Caco-2 (cell line): ENCODE measurements around a stretch of chr11.

DNA sequence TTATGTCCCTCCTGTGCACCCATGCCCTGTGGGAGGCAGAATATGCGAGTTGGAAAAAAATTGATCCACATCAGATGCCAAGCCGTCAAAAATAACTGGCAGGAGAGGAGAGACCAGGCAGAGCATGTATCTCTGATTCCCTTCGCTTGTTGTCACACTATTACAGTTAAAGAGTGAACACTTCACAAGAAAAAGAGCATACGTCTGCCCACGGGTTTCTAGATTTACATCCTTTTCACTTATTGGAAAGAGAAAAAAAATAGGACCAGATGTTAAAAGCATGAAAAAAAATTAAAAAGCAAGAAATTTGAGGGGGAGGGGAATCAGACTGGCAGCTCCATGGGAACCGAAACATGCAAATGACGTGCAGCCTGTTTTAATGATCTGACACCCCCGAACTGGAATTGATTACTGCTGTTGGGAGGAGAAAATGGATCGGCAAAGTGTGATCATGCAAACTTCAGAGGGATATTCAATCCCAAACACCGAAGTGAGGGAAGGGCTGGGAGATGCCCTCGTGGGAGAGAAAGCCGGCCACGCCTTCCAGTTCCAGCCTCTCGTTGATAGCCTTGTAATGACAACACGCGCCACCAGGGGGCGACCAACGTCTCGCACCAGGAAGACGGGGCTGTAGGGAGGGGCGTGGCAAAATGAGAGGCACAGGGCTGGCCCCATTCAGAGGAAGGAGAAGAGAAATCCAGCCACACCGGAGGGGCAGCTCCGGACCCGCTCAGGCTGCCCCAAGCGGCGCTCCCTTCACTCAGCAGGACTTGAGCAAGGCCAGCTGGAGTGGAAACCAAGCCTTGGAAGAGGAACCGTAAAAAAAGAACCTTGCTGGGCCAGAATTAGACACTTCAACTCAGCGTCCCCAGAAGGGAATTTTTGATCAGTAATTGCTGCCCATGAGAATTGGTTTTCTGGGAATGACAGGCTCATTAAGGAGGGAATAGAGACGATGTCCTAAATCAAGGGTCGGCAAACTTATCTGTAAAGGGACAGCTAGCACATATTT, 53.8 kb upstream of the SYT13 start:
- PRO-cap: no peak
- RRBS: no CpG with 5 or more reads among the region's 30 CpGs

DNA sequence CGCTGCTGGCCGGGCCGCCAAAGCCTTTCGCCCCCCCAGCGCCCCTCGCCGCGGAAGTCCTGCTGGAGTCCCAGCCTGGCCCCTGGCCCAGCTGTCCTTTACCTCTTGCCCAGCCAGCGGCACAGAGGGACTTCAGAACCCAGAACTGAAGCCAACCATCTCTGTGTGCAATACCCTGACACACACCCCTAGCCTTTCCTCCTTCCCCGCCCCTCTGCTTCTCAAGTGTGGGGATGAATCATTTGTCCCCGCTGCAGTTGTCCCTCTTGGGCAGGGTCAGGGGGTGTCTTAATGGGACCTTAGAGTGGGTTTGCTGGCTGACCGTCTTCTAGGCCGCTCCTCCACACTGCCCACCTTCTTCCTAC, 453 bp upstream of the CHST1 start:
- PRO-cap: no peak
- RRBS: 20% methylated on average over 2 of the region's 13 CpGs

- PRO-cap: no peak
- RRBS: no CpG with 5 or more reads among the region's 5 CpGs
These were observed 11.0 kb upstream of the SLC35C1 start for GRCh38 chr11:45793858-45794480.

DNA sequence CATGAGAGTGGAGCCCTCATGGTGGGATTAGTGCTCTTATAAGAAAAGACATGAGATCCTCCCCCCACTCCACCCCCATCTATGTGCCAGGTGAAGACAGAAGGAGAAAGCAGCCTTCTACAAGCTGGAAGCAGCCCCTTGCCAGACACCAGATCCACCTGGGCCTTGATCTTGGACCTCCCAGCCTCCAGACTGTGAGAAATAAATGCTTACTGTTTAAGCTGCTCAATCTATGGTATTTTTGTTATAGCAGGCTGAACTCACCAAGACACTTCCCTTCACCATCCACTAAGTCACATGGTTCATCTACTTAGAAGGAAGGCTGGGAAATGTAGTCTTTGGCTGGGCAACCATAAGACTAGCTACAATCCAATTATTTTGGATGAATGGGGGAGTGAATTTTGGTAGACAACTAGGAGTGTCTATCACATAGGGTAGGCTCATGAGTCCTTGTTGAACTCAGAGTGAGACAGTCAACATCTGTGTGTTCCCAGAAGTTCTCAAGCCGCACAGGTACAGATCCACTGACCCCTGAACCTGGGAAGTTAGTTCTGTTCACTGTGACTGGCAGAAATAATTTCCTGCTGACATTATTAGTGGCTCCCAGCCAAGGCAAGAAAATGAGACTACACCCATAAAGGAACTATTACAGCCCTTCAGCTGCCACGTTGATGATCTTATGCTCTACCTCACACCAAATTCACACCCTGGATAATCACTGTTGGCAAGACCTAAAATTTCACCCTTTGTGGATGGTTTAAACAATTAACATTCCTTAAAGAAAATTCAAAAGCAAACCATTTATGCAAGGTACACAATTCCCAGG, 3.2 kb upstream of the SLC35C1 start:
- PRO-cap: no peak
- RRBS: no CpG with 5 or more reads among the region's 2 CpGs

GRCh38 chr11:45853542-45854497, 6.5 kb downstream of the CRY2 start:
- PRO-cap: no peak
- RRBS: no CpG with 5 or more reads among the region's 9 CpGs

GRCh38 chr11:45917051-45917669, 517 bp downstream of the PEX16 start:
- PRO-cap: no peak
- RRBS: 5% methylated on average over 7 of the region's 19 CpGs

- PRO-cap: no peak
- RRBS: no CpG with 5 or more reads among the region's 5 CpGs
These were observed 2.4 kb upstream of the PEX16 start for GRCh38 chr11:45919971-45920502.

GRCh38 chr11:45921463-45921935, 957 bp upstream of the LARGE2 start:
- PRO-cap: unidirectional peak, plus-strand start at chr11:45921643
- RRBS: 56% methylated on average over 7 of the region's 15 CpGs

DNA sequence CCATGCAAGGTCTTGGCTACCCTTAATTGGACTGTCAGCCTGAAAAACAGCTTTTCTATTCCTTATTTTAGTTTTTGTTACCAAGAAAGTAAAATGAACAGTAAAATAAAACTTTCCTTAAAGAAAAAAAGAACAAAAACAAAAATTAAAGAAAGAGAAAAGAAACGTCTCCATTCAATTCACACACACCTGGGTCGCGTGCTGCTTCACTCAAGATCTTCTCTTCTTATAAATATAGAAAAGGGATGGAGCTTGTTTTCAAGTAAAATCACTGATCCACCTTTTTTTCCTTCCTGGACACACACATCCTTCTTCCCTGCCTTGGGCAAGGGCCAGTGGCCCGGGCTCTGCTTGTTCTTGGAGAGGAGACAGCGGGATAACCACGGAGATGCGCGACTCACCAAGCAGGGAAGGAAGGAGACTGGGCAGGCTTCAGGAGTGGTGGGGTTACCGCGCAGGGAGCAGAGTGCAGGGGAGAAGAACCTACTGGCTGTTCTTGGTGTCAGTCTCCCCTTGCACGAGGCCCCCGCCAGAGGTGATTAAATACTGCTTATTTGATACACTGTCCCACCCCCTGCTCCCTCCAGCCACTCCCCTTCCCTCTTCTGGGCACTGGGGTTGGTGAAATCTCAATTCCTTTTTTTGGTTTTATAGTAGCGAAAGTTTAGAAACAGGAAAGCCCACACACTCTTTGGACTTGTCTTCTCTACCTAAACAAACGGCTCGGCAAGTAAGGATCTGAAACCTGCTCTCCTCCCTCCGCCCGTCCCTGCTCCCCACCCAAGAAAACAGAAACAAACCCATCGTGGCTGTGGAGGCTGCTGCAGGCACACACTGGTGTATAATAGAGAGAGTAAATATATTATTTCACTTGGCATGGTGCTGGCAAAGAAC, 10.6 kb downstream of the LARGE2 start:
- PRO-cap: no peak
- RRBS: no CpG with 5 or more reads among the region's 18 CpGs

- PRO-cap: no peak
- RRBS: no CpG with 5 or more reads among the region's 7 CpGs
These were observed 71.2 kb downstream of the LARGE2 start for GRCh38 chr11:45993537-45994175.

GRCh38 chr11:46001006-46001744, 78.7 kb downstream of the LARGE2 start:
- PRO-cap: no peak
- RRBS: no CpG with 5 or more reads among the region's 2 CpGs

GRCh38 chr11:46216088-46216553, 61.3 kb upstream of the CREB3L1 start:
- PRO-cap: no peak
- RRBS: no CpG with 5 or more reads among the region's 9 CpGs

DNA sequence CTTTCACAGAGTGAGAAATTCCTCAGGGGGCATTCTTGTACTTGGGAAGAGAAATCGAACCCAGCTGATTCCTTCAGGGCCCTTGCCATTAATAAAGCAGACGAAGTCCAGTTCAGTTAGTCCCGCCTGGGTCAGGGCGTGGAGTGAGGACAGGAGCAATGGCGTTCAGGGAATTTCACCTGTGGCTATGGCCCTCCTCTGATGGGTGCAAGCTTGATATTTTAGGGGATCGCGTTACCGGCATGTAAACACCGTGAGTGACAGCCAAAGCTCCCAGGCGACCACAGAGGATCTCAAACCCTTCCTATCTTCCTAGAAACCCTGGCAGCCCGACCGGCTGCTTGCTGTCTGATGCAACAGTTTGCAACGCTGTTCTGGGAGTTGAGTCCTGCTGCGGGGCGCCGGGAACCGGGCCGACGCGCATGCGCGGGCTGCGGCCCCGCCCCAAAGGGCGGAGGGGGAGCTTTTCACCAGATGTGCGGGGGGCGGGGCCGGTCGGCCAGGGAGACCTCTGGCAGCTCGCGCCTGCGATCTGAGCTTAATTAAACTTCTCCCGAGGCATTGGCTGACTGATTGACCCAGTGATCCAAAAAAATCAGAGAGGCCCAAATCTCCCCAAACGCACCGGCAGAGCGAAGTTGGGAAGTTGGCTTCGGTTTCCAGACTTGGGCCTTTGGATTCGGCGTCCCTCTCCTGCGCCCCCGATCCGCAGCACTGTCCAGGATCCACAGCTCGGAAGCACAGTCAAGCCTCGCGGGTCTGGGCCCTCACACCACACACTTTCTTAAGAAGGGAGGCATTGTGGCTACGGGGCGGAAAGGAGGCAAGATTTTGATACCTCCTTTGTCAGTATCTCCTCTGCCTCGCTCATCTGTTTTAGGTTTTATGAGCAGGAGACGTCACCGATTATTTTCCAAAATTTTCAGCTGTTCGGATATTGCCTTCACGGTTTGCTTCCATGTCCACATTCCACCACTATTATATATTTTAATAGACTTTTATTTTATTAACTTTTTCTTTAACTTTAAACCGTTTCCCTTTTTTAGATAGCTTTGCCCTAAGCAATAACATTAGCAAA, 34.1 kb upstream of the CREB3L1 start:
- PRO-cap: bidirectional peak, plus-strand start at position 119 of the sequence, minus-strand start at position 93 of the sequence; bidirectional peak, plus-strand start at position 473 of the sequence, minus-strand start at position 306 of the sequence; bidirectional peak, plus-strand start at position 711 of the sequence, minus-strand start at position 742 of the sequence
- RRBS: 3% methylated on average over 19 of the region's 53 CpGs

- PRO-cap: no peak
- RRBS: no CpG with 5 or more reads among the region's 6 CpGs
These were observed 11.5 kb upstream of the CREB3L1 start for GRCh38 chr11:46265917-46266325.

- PRO-cap: no peak
- RRBS: no CpG with 5 or more reads among the region's 15 CpGs
These were observed 4.6 kb upstream of the CREB3L1 start for GRCh38 chr11:46272527-46273612.

DNA sequence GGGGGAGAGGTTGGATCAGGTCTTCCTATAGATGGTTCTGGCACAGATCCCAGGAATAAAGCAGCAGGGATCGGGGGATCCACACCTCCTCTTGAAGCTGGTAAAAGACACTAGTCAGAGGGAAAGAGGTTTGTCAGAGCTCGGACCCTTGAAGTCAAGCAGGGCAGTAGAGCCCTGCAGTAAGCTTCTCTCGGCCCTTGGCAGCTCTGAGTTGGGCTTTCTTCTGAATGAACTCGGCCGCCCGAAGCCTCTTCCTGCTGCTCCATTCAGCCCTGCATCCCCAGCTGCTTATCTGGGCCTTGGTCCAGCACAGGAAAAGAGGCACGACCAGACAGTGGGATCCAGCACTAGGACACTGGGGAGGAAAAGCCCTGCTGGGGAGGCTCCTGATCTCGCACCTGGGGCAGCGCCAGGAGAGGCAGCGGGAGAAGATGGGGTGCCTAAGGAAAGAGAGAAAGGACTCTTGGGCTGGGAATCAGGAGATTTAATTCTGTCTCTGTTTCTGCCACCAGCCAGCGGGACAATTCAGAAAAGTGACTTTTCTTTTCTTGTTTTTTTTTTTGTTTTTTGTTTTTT, 2.2 kb downstream of the CREB3L1 start:
- PRO-cap: no peak
- RRBS: no CpG with 5 or more reads among the region's 11 CpGs

- PRO-cap: no peak
- RRBS: no CpG with 5 or more reads among the region's 11 CpGs
These were observed 8.1 kb downstream of the CREB3L1 start for GRCh38 chr11:46285552-46285984.

DNA sequence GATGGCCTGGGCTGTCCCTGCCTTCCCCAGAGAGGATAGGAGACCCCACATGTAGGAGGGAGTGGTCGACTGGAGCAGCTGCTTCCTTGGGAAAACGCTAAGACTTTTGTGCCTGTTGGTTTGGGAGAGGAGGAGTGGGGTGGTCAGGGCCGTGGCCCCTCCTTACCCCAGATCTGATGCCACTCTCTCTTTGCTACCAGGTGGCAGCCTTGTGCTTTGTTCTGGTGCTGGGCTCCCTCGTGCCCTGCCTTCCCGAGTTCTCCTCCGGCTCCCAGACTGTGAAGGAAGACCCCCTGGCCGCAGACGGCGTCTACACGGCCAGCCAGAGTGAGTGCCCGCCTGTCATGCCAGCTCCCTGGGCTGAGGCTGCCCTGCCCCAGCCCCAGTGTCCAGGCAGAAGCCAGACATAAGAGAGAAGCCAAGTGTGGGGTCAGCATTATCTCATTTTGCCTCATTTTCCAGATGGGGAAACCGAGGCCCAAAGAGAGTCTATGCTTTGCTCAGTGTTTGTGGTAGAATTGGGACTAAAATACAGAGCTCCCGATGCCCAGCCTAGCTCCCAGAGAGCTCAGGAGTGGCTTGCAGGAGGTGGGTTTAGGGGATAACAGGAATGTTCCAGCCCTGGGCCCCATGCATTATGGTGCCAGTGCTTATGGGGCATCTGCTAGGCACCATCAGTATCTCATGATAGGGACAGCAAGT, 30.0 kb upstream of the DGKZ start:
- PRO-cap: unidirectional peak, minus-strand start at position 269 of the sequence
- RRBS: no CpG with 5 or more reads among the region's 13 CpGs

DNA sequence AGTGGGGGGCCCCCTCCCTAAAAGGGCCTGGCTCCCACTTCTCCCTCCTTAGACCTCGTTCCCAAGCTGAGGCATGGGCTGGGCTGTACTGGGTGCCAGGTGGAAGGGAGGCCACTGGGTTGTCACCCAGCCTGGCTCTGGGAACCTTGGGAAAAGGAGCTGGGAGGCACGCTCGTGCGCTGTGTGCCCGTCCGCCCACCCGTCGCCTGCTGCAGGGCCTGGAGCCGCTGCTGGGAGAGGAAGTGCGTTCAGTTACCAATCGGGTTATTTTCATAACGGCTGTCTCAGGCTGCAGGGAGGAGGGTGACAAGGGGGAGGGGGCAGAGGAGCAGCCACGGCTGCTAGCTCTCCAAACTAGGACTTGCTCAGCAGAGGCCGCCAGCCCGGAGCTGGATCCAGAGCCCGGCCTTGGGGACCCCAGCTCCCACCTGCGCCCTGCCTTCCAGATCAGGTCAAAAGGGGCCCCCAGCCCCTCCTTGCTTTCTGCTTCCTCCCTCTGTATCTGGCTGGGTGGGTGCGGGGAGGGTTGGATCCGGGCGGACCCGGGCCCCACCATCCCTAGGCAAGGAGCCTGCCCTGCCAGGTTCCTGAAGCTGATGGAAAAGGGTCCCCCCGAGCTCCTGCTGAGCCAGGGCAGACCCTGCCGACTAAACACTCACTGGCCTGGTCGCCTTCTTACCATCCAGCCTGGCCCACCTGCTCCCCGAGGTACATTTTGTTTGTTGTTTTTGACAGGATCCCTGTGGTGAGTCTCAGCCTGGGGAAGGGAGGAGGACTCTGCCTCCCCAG, 14.2 kb downstream of the DGKZ start:
- PRO-cap: no peak
- RRBS: no CpG with 5 or more reads among the region's 25 CpGs

DNA sequence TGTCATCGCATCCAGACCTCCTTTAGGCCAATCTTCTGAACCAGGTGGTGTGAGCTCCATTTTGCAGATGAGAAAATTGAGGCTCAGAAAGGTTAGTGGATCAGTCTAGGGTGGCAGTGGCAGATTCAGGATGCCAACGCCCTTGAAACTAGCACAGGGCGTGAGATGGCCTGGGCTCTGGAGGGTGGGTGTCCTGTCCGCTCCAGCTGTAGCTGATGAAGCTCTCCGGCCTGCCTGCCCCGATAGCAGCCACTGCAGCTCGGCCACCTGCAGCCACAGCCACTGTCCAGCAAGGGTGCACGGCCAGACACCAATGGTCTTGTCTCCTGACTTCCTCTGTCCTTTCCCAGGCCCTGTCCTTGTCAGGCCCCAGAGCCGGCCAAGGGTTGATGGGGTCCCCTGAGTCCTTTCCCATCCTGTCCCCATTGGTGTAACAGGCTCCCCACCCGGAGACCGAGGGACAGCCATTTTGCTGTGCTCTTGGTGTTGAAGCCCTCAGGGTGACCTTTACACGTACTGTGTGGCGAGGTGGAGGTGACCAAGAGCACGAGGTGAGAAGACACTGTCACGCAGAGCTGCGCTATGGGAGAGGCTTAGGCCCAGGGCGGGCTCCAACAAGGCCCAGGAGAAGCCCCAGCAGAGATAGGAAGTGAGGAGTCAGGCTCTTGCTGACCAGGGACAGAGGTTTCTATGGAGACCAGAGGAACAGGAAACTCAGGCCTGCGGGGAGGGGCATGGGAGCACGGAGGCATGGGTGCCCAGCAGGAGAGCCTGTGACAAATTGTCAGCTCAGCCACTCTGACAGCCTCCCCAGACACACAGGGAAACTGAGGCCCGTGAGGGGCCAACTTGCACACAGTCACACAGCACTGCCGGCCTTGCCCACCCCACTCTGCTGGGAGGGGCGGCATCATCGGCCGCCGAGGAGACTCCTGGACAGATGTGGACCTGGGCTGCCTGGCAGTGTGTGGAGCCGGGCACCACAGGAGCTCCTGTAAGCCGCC, 15.6 kb downstream of the DGKZ start:
- PRO-cap: no peak
- RRBS: 92% methylated on average over 5 of the region's 27 CpGs